H4 (cell line): ENCODE measurements around the genes BDKRB2 and AK7.

GRCh38 chr14:96204516-96205422, at the start of gene BDKRB2:
Gene BDKRB2 (plus strand): TSS chr14:96204839.
- RAMPAGE, long total RNA = no peak

- RAMPAGE, long total RNA = no peak
These were observed 1.1 kb downstream of the BDKRB2 start for GRCh38 chr14:96205668-96206286.

- RAMPAGE, long total RNA = no peak
These were observed 28.0 kb downstream of the BDKRB1 start for GRCh38 chr14:96283896-96284453.

GRCh38 chr14:96284454-96284790, 28.4 kb downstream of the BDKRB1 start:
- RAMPAGE, long total RNA = no peak

DNA sequence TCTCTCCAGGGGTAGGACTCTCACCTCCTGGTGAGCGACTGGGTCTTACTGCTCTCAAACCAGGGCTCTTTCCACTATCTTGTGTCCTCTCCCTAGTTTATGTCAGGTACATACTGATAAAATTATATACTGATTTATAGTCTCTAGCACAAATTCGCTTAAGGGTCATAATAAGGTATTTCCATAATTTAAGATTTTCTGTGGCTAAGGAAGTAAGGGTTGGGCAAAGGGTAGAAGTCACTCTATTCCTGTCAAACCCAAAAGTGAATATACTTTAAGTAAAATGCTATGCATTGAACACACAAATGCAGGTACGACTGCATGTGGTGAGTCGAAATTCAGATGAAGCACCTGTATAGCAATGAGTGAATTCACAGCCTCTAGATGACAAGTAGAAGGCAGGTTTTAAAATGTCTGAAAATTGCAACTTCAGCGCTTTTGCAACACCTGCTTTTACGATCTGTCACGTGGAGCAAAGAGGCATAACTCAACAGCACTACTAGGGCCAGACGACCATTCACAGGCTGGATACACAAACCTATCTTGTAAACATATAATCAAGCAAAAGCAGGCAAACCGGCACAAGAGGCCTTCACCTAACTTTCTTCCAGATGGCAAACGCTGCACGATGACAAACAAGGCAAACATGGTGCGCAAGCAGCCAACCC, 1.3 kb downstream of the ATG2B start:
- RAMPAGE, long total RNA = no peak

- RAMPAGE, long total RNA = no peak
These were observed at the start of gene AK7 for GRCh38 chr14:96391687-96392390. Gene AK7 (plus strand): TSS chr14:96392128.

DNA sequence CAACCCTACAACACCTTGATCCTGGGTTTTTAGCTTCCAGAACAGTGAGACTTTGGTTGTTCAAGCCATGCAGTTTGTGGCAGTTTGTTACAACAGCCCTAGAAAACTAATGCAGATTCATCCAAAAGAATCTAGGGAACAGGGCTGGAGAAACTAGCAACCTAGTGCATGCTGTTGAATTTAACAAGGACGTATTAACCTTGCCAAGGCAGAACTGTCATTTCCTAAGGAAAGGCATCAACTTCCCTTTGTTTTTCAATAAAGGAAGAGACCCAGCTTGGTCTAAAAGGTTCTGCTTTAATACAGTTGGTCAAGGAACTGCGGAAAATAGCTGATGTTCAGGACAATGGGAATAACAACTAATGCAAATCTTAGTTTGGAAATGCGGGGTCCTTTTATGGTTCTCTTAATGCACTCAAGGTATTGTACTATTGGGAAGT, 11.5 kb downstream of the AK7 start:
- RAMPAGE, long total RNA = no peak

- RAMPAGE, long total RNA = no peak
These were observed 612 bp upstream of the PAPOLA start for GRCh38 chr14:96501542-96501998.

GRCh38 chr14:96852755-96853178, 55.6 kb downstream of the VRK1 start:
- RAMPAGE, long total RNA = no peak

GRCh38 chr14:97120558-97121223, 323.5 kb downstream of the VRK1 start:
- RAMPAGE, long total RNA = no peak

DNA sequence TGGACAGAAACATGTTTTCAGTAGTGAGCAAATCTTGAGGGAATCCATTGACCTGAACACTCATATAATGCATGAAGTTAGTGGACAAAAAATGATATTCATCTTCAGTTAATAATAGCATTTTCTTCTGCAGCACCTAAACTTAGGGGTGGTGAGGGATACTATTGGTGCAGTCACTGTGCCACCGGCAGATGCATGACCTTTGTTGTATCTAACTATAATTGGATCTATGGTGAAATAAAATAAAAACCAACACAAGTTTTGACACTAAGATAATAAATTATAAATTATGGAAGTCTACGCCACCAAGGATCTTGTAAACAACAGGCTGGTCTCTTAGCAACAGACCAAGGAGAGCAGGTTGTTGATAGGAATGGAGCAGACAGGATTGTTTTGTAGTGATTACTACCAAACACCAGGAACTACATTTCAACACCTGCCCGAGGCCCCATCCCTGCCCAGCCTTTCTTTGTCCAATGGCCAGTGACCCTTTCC, 1177.9 kb downstream of the VRK1 start:
- RAMPAGE, long total RNA = no peak

DNA sequence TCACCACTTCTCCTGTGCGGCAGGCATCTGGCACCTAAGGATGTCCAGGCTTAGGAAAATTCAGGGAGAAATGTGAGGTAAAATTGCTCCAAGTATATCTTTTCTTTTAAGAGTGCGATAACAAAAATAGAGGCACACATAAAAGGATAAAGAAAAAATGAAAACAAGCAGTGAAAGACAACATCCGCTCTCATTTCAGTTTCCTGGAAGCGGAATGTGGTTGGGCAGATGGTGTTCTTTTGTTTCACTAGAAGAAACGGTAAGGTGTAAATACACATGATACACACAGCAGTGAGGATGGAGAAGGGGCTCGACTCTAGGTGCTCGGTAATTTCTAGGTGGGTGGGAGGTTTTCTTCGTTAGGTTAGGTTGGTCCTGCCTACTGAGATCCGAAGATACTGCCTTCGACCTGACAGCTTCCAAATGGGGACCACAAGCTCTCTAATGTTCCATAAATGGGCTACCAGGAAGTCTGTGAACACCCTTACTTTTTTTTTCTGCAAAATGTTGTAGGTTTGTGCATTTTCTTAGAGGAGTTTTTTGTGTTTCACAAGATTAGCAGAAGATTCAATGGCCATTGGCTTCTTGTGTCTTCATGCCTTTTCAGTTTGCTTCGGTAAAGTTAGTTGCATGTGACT, 1082.5 kb downstream of the BCL11B start:
- RAMPAGE, long total RNA = no peak

GRCh38 chr14:98886776-98887591, 385.0 kb downstream of the BCL11B start:
- RAMPAGE, long total RNA = no peak

- RAMPAGE, long total RNA = no peak
These were observed 80.0 kb downstream of the BCL11B start for GRCh38 chr14:99191583-99192756.

- RAMPAGE, long total RNA = no peak
These were observed 76.2 kb downstream of the BCL11B start for GRCh38 chr14:99195638-99196410.

DNA sequence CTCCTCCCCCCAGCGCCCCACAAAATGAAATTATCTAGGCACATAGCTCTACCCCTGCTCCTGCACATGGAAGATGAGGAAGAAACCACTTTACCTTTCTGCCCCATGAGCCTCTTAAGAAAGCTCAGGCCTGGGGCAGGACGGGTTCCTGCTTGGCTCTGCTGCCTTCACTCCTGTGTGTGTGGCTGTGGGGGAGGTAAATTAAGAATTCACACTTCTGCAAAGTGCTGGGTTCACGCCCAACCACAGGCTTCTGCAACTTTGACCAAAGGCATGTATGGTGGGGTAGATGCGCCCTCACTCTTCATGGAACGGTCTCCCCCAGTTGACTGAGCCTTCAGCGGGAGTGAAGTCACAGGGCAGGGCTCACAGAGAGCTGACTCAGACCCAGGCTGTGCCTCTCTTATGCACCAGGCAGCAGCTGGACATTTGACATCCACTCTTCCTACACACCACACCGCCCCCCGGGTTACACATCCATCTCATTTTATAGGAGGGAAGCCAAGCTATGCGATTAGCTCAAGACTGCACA, 15.2 kb upstream of the BCL11B start:
- RAMPAGE, long total RNA = no peak

DNA sequence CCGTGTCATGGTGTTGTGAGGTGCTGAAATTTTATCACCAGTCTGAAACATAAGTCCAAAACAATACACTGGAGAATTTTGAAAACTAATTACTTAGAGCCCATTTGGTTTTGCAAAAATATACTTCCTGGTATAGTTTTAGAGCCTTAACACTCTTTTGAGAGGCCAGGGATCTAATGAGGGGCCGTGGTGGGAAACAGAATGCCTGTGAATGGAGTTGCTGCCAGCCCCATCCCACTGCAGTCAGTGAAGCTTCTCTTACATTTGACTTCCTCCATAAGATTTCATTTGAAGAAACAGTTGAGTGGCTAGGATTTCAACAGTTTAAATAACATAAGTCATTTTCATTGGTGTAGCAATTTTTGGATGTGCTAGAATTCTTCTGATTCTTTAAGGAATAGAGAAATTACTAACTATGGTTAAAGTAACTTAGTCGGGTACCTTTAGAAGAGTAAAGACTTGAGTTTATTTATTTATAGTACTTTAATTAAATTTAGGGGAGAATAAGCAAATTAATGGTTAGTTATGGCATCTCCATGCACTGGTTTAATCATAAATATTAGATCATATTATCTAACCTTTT, 20.5 kb downstream of the CCNK start:
- RAMPAGE, long total RNA = no peak

DNA sequence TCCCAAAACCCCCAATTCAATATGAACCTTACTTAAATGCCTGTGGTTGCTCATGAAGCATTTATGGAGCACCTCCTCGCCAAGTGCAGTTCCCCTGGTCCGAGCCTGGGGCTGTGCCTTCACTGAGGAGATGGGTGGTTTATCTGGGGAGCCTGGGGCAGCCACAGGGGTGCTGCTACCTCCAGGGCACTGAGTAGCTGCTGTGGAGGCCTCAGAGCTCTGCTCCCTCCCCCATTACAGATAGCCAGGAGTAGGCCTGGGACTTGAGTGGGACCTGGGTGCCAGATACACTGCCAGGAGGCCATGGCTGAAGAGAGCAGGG, 27.0 kb downstream of the CCNK start:
- RAMPAGE, long total RNA = no peak

GRCh38 chr14:99522399-99523044, 41.3 kb downstream of the CCNK start:
- RAMPAGE, long total RNA = no peak

GRCh38 chr14:99574939-99575564, 29.0 kb downstream of the CCDC85C start:
- RAMPAGE, long total RNA = no peak